Measurements from ENCODE around the genes CNIH4 and DNAH14.

GRCh38 chr1:223664664-223665004, 867 bp downstream of the CAPN8 start:
- RRBS: no CpG with 5 or more reads among the region's 2 CpGs

DNA sequence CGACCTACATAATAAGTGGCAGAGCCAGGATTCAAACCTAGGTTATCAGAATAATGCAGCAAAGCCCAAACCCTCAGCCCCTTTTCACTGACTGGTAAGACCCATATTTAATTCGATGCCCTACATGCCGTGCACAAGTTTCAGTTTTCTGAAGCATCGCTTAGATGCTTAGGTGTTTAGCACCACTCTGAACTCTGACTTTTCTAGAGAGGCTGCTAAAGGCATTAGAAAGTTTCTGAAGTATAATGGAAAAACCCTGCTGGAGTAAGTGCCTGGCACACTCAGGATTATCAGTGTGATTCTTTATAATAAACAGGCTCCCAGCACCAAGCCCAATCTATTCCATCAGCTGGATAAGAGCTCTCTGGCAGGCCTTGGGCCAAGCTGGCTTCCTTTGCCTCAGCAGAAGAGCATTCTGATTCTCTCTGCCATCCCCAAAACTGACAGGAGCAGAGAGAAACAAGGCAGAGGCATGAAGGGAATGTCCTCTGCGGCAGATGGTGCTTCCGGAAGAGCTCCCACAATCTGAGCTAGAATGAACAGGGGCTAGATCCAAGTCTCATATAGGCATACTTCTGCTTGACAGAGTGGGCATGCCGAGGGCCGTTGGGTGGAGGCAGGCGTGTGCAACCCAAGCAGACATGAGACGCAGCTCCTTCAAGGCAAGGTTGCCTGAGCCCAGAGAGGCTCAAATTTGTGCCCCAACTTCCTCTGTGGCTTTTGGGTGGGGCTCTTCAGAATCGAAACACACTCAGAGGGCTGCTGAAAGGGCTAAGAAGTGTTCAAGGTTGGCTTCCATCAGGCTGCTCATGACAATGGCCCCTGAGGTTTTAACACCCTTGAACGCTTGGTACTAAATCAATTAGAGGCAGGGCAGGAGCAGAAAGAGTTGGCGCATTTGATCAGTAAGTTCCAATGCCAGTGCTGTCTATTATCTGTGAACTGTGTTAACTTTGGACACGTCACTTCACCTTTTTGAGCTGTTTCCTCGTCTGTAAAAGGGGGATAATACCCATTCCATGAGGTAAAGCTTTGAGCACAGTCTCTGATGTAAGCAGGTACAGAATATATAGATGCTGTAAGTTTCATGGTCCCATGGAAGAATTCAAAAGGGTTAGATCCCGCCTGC, 4.1 kb downstream of the CAPN2 start:
- RRBS: no CpG with 5 or more reads among the region's 16 CpGs

GRCh38 chr1:223726026-223727333, 14.1 kb downstream of the CAPN2 start:
- RRBS: no CpG with 5 or more reads among the region's 17 CpGs

- RRBS: 83% methylated on average over 3 of the region's 9 CpGs
These were observed 21.5 kb downstream of the CAPN2 start for GRCh38 chr1:223733791-223734208.

DNA sequence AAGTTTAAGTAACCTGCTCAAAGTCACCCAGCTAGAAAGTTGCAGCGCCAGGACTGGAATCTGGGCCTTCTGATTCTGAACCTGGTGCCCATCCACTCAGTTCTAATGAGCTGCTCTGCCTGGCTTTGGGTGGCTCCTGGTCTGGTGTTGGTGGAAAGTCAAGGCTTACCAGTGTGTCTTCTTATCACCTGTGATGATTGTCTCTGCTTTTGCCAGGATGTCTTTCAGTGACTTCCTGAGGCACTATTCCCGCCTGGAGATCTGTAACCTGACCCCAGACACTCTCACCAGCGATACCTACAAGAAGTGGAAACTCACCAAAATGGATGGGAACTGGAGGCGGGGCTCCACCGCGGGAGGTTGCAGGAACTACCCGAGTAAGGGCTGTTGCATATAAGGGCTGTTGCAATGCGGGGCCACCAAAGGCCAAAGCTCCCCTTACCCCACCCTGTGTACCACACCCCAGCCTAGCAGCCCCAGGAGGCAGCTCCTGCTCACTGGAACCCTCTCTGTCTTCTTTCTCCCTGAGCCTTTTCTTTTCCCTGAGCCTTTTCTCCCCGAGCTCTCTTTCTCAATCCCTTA, 40.3 kb downstream of the CAPN2 start:
- RRBS: no CpG with 5 or more reads among the region's 9 CpGs

GRCh38 chr1:223762035-223762439, 49.7 kb downstream of the CAPN2 start:
- RRBS: no CpG with 5 or more reads among the region's 8 CpGs

- RRBS: no CpG with 5 or more reads among the region's 2 CpGs
These were observed 63.5 kb downstream of the CAPN2 start for GRCh38 chr1:223775933-223776220.

DNA sequence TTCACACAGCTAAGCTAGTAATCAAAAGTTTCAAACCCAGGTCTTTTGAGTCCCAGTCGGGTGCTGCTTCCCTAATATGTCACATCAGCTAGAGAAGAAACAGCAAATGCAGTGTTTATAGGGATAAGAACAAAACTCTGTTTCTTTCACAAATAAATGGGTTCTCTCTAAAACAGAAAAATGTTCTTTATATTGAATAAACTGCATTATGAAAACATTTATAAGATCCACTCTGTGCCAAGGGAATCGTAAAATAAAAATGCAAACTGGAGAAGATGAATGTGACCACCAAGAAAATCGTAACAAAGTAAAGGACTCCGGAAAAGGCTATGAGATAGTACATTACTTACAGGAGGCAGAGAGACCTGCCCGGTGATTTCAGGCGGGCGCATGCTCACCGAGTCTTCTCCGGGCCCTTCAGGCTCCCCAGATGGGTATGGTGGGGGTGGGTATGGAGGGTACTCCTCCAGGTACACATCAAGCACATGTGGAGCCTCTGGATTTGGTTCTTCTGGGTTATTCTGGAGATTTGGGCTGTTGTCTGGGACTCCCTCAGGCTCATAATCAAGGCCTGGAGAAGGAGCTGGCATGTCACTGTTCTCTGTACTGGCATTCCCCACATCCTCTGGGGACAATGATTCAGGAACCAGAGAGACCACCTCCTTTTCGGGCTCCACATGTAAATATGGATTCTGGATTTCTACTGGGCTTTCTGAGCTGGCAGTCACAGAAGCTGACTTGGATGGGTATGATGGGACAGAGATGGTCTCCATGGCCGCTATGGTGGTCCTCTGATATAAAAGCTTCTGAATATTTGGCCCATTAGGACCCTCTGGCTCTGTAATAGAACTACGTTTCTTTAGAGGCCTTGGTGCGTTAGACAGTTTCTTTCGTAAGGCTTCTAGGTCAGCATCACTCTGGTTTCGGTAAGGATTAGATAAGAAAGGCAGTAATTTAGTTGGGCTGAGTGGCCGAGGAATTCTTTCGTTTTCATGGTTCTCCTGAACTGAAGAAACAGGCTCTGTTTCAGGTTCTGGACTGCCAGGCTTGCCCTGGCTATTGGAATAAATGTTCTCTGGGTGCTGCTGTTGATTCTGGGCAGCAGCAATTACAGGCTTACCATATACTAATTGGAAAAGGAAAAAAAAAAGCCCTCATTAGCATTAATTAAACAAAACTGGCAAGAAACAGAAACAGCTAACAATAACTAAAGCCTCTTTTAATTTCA, 49.9 kb downstream of the TP53BP2 start:
- RRBS: 80% methylated on average over 5 of the region's 17 CpGs

GRCh38 chr1:223832458-223832922, 13.3 kb downstream of the TP53BP2 start:
- RRBS: no CpG with 5 or more reads among the region's 4 CpGs

DNA sequence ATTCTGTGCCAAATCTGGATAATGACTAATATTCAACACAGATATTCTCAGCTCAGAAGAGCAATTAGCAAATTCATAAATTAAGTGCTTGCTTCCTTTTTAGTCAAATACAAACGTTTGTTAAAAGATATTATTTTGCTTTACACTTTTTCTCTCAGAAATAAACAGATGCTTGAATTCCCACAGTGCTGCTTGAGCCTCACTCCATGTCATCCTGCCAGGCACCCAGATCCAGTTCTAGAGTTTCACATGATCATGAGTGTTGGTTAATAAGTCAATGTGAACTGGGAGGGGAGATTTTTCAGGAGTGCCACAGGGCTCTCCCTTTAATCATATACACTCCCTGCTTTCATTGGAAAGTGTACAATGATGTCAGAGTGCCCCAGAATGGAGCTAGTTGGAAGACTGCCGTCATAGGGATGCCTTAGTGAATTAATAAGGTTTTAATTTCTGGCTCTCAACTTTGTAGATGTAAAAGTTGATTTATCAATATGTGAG, 69.8 kb upstream of the TP53BP2 start:
- RRBS: no CpG with 5 or more reads among the region's 2 CpGs

GRCh38 chr1:223992352-223993505, 121.2 kb upstream of the FBXO28 start:
- RRBS: no CpG with 5 or more reads among the region's 85 CpGs

DNA sequence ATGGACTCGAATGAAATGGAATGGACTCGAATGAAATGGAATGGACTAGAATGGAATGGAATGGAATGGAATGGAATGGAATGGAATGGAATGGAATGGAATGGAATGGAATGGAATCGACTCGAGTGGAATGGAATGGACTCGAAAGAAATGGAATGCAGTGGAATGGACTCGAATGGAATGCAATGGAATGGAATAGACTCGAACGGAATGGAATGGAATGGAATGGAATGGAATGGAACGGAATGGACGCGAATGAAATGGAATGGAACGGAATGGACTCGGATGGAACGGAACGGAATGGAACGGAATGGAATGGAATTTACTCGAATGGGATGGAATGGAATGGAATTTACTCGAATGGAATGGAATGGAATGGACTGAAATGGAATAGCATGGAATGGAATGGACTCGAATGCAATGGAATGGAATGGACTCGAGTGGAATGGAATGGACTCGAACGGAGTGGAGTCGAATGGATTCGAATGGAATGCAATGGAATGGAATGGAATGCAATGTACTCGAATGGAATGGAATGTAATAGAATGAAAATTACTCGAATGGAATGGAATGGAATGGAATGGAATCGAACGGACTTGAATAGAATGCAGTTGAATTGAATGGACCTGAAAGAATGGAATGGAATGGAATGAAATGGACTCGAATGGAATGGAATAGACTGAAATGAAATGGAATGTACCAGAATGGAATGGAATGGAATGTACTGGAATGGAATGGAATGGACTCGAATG, 100.1 kb upstream of the FBXO28 start:
- RRBS: no CpG with 5 or more reads among the region's 30 CpGs

- RRBS: no CpG with 5 or more reads among the region's 9 CpGs
These were observed 27.1 kb downstream of the DEGS1 start for GRCh38 chr1:224209977-224210706.

- RRBS: no CpG with 5 or more reads among the region's 2 CpGs
These were observed 67.5 kb downstream of the NVL start for GRCh38 chr1:224262481-224262883.

DNA sequence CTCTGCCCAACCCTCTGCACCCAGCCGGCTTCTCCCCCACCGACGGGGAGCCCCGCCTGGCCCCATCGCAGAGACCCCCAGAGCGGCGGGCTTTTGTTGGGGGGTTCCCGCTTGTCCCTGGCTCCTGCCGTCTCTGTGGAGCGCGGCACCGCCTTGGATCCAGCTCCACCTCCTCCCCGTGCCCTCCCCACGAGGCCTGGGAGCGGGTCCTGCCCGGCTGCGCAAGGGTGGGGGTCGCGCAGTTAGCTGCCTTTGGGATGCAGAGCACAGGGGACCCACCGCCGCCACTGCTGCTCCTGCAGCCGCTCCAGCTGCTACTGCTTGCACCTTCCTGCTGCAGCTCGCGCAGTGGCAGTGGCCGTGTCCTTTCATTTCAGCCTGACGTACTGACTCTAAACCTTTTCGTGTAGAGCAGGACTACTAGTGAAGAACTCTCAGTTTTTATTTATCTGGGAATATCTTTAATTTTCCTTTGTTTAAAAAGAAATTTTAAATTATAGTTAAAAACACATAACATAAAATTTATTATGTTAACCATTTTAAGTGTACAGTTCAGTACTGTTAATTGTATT, 11.1 kb upstream of the NVL start:
- RRBS: no CpG with 5 or more reads among the region's 27 CpGs

GRCh38 chr1:224356640-224357766, at the start of gene CNIH4:
Gene CNIH4, plus strand, starts transcription at chr1:224356879.
- RRBS: 3% methylated on average over 33 of the region's 82 CpGs

- RRBS: 50% methylated on average over 1 of the region's 80 CpGs
These were observed at the start of gene DNAH14 for GRCh38 chr1:224929281-224930419. Gene DNAH14, plus strand, starts transcription at chr1:224929675.

DNA sequence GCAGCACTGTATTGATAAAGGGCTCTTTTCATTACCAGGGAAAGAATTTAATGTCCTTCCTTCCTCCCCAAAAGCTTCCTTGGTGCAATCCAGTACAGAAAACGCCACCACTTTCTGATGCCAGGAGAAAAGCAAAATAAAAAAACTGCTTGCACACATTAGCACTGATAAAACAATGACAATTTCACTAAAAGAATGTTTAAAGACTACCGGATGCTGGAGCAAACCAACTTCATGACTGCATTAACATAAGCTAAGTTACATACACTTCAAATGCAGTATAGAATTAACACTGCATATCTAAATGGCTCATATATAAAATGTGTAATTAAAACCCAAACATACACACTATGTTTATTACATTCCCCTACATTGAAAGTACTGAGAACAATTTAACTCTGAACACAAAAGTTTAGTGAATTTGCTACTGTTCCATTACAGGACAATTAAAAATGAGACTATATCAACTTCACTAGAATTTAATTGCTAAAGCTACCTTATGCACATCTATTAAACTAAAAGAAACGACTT, 26.2 kb downstream of the LBR start:
- RRBS: no CpG with 5 or more reads among the region's 3 CpGs

DNA sequence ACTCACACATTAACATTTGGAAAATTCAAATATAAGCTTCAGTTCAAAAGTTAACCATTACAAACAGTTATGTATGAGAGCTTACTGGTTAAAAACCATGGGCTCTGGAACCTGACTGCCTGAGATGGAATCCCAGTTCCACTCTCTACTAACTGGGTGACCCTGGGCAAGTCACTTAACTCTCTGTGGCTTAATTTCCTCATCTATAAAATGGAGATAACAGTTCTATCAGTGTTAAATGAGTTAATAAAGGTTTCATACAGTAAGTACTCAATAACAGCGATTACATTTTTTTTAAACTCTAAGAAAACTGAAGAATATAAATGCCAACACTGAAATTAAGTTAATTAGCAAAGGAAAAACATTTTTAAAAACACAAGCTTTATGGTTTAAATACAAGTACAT, 12.4 kb downstream of the ENAH start:
- RRBS: no CpG with 5 or more reads among the region's 1 CpG

DNA sequence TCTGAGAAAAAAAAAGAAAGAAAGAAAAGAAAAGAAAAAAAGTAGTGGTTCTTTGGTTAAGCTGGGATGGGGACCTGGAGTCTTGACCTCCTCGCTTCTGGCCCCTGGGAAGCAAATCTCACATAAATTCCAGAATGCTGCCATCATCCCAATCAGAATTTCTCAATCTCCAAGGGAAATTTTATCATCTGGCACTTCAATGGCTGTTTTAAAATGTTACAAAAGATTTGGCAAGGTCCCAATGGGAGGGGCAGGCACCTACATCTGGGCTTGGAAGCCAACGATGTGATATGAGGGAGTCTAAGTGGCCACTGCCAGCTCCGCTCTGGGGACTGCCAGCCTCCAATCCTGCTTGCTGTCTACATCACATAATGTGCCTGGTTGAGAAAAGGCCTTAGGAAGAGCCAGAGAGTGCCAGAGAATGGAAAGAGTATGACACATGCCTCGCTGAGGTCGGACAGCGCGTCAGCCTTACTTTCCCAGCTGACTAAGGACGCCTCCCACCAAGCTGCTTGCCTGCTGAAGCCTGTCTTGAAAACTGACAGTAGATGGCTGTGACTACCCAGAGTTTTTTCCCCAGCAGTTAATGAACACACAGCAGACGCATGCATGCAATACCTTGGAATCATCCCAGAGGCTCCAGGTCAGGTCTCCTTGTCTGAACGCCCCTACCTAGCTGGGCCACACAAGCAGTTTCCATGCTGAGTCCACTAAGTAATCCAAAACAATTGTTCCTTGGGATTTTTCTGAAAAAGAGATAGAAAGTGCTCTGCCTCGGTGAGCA, 41.9 kb upstream of the SRP9 start:
- RRBS: no CpG with 5 or more reads among the region's 11 CpGs

Measured in GM06990 (cell line).